Neural progenitor cell (in vitro differentiated cells): ENCODE measurements around a stretch of chr4.

- RAMPAGE, long total RNA, result no peak
Observed at GRCh38 chr4:37455497-37456336, 2.0 kb downstream of the C4orf19 start.

DNA sequence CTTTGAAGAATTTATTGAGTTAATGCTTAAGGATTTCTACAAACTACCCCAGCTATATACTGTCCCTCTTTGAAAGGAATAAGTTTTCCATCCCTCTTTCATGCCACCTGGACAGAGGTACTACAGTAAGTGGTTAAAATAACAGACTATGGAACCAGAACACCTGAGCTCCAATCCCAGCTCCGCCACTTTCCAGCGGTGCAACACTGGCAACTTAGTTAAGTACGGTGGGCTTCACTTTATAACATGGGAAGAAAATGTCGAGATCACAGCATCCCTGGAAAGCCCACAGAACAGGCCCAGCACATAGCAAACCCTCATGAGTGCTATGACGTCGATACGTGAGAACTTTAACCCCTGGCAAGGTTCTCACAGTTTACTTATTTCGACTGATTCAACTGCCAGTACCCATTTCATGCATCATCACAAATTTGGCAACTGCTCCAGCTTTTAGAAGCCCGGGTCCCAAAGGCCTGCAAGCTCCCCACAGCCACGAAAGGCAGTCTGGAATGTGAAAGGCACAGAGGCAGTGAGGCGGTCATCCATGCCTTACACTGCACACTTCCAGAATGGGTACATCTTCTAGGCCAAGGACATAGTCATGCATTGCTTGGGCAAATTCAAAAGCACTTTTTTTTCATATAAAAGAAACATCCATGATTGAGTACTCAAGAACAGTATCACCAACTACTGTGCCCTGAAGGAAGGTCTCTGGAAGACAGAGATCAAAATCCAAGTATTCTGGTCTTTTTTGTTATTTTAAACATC, 41.2 kb downstream of the RELL1 start:
- RAMPAGE, long total RNA, result no peak

DNA sequence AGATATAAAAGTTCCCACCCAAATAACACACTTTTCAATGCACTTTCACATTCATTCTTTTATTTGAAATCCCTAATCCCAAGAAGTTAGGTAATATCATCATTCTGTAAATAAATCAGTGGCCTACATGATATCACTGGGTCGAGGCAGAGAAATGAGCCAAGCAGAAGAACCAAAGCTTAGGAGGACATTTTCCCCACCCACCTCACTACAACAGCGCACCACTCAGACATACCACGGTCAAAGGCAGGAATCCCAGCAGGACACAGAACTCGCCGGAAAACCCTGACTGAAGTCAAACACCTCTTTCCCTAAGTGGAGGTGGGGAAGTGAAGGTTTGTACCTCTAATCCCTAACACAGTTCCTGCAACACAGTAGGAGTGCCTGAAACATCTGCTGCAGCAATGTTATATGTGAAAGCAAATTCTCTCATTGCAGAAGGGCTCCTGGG, 21.5 kb downstream of the RELL1 start:
- RAMPAGE, long total RNA, result no peak

DNA sequence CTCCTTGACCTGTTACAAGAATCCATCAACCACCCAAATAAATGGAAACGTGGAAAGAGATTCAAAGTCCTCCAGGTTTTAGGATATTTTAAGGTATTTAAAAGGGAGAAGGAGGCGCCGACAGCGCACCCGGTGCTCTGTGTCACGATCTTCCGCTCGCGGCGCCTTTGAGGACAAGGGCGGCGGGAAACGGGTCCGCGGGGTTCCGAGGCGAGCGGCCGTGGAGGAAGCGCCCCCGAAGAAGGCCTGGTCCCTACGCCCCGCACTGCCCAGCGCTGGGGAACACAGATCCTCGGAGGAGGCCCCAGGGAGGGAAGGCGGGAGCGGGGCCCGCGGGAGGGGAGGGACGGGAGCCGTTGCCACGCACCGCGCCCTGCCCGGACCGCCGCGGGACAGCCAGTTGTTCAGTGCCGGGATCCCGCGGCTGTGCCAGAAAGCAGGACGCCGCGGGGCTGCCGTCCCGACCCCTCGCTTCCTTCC, 471 bp downstream of the RELL1 start:
- RAMPAGE, long total RNA, result no peak

- RAMPAGE, long total RNA, result no peak
Observed at GRCh38 chr4:37902083-37902590, 11.3 kb downstream of the TBC1D1 start.

GRCh38 chr4:38028528-38029238, 68.5 kb downstream of the PTTG2 start:
- RAMPAGE, long total RNA, result no peak

- RAMPAGE, long total RNA, result no peak
Observed at GRCh38 chr4:38082092-38082423, 121.9 kb downstream of the PTTG2 start.

- RAMPAGE, long total RNA, result no peak
Observed at GRCh38 chr4:38155334-38155582, 195.1 kb downstream of the PTTG2 start.

- RAMPAGE, long total RNA, result no peak
Observed at GRCh38 chr4:38226091-38226446, 265.9 kb downstream of the PTTG2 start.

DNA sequence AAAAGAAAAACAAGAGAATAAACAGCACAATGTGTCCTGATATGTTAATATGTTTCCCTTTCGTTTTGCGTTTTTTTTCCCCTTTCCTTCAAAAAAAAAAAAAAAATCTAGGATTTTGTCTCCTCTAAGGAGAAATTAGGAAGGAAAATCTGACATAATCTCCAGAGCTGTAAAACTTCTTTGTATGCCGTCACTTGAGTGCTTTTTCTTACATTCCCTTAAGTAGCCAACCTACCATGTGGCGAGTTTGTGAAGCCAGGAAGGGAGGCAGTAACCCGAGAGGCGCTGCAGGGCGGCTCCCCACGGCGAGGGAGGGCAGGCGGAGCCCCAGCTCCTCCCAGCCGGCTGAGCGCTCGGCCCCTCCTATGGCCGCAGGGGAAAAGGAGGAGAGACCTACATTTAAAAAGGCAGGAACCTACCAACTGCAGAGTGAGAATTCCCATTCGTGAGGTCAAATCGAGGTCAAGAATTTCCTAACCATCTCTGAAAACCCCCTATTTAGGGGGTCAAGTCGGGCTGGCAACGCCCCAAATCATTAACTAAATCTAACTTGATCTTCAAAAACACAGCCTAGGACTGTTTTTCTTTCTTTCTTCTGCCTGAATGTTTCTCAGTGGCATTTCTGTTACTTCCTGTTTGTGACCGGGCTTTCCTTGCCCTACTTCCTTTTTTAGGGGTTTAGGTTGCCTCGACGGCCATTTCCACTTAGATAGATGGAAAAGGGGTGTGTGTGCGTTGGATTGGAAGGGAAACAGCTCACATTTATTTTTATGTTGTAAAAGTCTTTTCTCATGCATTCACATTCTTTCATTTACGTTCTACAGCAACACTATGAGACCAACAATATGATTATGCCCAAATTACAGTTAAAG, 345.1 kb upstream of the KLF3 start:
- RAMPAGE, long total RNA, result no peak

GRCh38 chr4:38528889-38530278, 134.6 kb upstream of the KLF3 start:
- RAMPAGE, long total RNA, result no peak

- RAMPAGE, long total RNA, result no peak
Observed at GRCh38 chr4:38627550-38628130, 36.4 kb upstream of the KLF3 start.

- RAMPAGE, long total RNA, result no peak
Observed at GRCh38 chr4:38684207-38684686, 20.2 kb downstream of the KLF3 start.

DNA sequence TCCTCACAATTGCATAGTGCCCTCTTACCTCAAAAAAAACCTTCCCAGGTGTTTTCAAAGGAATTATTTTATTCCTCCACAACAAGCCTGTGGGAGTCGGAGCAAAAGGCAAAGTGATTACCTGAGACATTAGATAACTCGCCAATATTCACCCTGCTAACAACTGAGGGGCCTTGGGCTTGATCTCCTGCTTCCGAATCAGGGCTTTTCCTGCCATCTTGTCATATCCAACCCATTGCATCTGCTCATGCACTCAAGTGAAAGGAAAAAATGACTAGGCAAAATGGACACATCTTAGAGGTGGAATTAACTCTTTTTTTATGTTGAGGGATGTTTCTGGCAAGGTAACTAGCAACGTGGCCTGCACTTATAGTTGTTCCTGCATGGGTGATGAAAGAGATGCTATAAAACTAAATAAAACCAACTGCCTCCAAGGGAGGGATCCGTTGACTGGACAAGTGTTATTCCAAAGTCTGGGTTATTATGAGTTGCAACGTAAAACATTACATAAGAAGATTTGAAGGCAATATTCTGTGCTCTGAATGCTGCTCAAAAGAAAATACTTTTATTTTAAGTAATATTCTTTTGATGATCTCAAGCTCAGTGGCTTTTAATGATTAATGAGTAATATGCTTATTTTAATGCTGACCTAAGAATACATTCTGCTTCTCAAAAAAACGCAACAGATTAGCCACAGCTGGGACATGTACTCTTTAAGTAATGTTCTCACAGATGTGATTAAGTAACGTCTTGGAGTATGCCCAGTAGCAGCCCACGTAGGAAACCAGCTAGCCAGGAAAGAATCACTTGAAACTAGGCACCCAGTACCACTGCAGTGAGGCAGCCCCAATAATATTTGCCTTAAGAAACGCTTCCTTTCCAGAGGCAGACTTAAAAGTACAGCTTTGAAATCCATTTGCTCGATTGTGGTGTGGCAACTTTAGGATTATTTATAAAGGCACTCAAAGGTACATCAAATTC, 27.4 kb downstream of the KLF3 start:
- RAMPAGE, long total RNA, result no peak

GRCh38 chr4:38695289-38696218, 31.6 kb downstream of the KLF3 start:
- RAMPAGE, long total RNA, result no peak

- RAMPAGE, long total RNA, result no peak
Observed at GRCh38 chr4:38762528-38763060, 20.2 kb downstream of the TLR10 start.

DNA sequence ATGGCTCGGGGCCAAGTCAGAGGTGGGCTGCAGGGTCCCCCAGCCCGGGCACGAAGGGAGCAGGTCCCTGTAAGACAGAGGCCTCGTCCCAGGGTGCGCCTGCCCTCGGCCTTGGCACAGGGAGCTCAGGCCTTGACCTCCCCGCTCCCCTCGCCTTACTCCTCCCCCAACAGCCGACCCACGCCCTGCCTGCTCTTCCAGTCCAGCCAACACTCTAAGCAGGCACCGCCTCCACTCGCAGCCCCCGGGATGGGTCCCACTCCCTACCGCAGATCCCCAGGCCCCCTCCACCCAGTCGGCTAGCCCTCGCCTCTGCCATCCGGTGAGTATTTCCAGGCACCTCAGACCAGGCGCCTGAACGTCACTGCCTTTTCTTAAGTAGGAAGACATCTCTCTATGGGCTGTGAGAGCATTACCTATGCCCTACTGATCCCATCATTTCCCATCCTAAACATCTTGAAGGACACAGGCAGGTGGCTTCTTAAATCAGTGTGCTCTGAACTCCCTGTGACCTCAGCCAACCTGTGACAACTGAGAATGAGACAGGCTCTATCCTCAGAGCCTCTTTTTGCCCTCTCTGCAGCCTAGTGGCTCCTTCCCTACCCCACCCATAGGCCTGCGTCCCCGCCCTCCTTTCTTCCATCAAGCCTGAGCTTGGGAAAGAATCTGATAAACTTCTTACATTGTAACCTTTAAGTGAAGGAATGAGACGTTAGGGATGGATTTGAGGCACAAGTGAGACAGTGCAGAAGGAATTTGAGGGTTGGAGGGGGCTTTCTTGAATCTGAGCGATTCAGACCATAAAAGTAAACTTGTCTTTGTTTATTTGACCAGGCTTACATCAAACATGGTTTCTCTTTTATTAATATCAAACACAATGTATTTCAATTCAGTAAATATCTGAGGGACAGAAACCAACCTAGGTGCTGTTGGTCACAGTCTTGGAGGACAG, 895 bp downstream of the FAM114A1 start:
- RAMPAGE, long total RNA, result no peak

GRCh38 chr4:38928916-38929741, 61.5 kb downstream of the FAM114A1 start:
- RAMPAGE, long total RNA, result no peak

- RAMPAGE, long total RNA, result no peak
Observed at GRCh38 chr4:38976199-38976859, 55.9 kb downstream of the TMEM156 start.

- RAMPAGE, long total RNA, result no peak
Observed at GRCh38 chr4:39037408-39038023, 5.3 kb upstream of the TMEM156 start.